NCI-H460 (cell line): ENCODE measurements around the gene MATN1.

DNA sequence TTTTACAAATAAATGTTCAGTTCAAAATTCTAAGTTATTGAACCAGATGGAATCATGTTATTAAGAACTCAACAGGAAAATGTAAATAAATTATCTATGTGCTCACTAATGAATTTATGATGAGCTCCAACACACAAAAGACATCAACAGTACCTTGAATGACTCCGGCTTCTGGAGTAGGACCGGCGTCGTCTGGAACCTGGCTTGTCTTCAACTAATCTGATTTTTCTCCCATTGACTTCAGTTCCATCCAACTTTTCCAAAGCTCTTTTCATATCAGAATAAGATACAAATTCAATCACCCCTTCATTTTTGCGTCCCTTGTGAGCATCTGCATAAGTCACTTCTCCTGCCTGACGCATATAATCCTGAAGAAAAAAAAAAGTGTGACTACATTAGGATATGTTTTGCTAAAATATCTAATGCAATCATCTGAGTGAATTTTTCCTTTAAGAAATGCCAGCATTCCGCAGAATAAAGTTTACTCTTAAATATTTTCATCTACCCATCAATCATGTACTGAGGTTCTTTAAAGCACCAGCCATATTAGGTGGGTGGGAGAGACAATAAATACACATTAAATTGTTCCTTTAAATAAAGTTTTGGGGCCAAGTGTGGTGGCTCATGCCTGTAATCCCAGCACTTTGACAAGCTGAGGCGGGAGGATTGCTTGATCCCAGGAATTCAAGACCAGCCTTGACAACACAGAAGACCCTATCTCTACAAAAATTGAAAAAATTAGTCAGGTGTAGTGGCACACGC, 27.0 kb downstream of the SRSF4 start:
RAMPAGE:
- cytosol, long total RNA = no peak
- long total RNA = no peak
- nucleus, long total RNA = no peak

GRCh38 chr1:29237123-29237886, 983 bp downstream of the PTPRU start:
RAMPAGE:
- cytosol, long total RNA = no peak
- long total RNA = no peak
- nucleus, long total RNA = no peak

GRCh38 chr1:29239149-29239779, 2.9 kb downstream of the PTPRU start:
RAMPAGE:
- cytosol, long total RNA = no peak
- long total RNA = no peak
- nucleus, long total RNA = no peak

GRCh38 chr1:29240340-29240998, 4.1 kb downstream of the PTPRU start:
RAMPAGE:
- cytosol, long total RNA = no peak
- long total RNA = no peak
- nucleus, long total RNA = no peak

RAMPAGE:
- cytosol, long total RNA = no peak
- long total RNA = no peak
- nucleus, long total RNA = no peak
Measured at GRCh38 chr1:29248984-29249963, 13.0 kb downstream of the PTPRU start.

RAMPAGE:
- cytosol, long total RNA = no peak
- long total RNA = no peak
- nucleus, long total RNA = no peak
Measured at GRCh38 chr1:29283214-29284319, 47.2 kb downstream of the PTPRU start.

DNA sequence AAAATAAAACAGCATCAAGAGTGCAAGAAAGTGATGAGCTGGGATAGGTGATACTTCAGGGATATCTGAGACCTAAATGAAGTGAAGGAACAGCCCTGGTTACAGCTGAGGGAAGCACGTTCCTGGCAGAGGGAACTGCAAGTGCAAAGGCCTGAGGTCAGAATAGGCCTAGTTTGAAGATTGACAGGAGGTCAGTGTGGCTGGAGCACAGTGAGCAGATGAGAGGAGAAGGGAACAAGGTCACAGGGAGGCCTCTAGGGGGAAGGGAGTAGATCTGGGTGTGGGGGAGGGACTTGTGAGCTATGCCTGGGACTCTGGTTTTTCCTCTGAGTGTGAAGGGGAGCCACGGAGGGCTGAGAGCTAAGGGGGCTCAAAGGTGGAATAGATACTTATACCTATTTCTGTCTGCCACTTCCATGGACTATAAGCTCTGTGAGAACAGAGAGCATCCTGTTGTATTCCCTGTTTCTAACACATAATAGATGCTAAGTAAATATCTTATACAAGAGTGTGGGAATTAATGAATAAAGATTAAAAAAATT, 736.4 kb downstream of the MATN1 start:
RAMPAGE:
- cytosol, long total RNA = no peak
- long total RNA = no peak
- nucleus, long total RNA = no peak

GRCh38 chr1:29991062-29991730, 732.2 kb downstream of the MATN1 start:
RAMPAGE:
- cytosol, long total RNA = no peak
- long total RNA = no peak
- nucleus, long total RNA = no peak

GRCh38 chr1:30009854-30010349, 713.5 kb downstream of the MATN1 start:
RAMPAGE:
- cytosol, long total RNA = no peak
- long total RNA = no peak
- nucleus, long total RNA = no peak

RAMPAGE:
- cytosol, long total RNA = no peak
- long total RNA = no peak
- nucleus, long total RNA = no peak
Measured at GRCh38 chr1:30380347-30380716, 343.1 kb downstream of the MATN1 start.

DNA sequence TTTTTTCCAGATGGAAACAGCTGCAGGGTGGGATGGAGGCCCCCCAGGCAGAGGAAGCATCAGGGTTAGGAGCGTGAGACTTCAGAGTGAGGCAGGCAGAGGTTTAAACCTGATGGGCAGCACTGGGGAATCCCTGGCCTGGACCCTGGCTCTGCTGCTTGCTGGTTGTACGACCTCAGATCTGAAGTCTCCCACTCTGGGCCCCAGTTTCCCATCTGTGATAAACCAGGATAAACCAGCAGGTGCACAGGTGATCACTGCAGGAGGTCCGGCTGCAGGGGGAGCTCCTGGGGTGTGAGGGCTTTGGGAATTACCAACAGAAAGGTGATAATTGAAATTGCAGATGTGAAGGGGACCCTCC, 237.7 kb downstream of the MATN1 start:
RAMPAGE:
- cytosol, long total RNA = no peak
- long total RNA = no peak
- nucleus, long total RNA = no peak

RAMPAGE:
- cytosol, long total RNA = no peak
- long total RNA = no peak
- nucleus, long total RNA = no peak
Measured at GRCh38 chr1:30675508-30676089, 47.8 kb downstream of the MATN1 start.

DNA sequence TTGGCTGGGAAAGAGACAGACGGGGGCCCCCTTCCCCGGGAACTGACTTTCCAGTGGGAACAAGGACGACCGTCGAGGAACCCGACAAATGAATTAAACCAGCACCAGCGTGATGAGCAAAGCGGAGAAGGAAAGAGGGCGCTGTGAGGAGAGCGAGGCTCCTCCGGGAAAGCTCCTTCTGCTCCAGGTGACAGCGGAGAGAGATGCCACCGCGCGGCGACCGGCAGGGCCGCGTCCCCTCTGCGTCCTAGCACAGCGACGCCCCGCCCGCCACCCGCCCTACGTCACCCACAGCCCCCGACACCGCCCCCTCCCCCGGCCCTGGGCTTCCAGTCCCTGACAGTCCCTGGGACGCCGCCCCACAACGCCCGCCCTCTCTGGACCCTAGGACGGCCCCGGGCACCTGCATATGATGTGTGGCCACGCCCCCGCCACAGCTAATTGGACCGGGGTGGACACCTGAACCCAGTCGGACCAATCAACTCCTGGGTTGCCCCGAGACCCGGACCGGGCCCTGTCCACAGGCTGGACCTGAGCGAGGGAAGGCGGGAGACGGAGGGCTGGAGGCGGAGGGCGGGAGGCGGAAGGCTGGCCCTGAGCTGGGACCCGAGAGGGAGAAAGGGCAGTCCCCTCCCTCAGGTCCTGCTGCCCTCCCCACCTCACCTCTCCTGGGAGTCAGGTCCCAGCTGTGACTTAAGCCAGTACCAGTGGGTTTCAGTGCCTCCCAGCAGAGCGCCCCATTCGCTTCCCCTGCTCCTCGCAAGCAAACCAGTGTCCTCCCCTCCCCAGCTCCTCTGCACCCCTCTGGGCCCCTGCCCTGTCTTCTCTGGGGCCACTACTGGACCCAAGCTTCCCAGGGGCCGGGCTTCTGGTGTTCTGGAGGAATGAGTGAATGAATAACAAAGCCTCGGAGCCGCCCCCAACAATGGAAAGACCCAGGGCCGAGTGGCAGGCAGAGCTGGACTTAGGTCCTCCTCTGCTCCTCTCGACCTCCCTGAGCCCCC, 38.0 kb downstream of the MATN1 start:
RAMPAGE:
- cytosol, long total RNA = no peak
- long total RNA = no peak
- nucleus, long total RNA = no peak

GRCh38 chr1:30723393-30723741, at the start of gene MATN1:
TSS of gene MATN1 (minus strand) at chr1:30723585.
RAMPAGE:
- cytosol, long total RNA = no peak
- long total RNA = no peak
- nucleus, long total RNA = no peak

RAMPAGE:
- cytosol, long total RNA = no peak
- long total RNA = no peak
- nucleus, long total RNA = no peak
Measured at GRCh38 chr1:30742290-30742901, 15.2 kb downstream of the LAPTM5 start.

DNA sequence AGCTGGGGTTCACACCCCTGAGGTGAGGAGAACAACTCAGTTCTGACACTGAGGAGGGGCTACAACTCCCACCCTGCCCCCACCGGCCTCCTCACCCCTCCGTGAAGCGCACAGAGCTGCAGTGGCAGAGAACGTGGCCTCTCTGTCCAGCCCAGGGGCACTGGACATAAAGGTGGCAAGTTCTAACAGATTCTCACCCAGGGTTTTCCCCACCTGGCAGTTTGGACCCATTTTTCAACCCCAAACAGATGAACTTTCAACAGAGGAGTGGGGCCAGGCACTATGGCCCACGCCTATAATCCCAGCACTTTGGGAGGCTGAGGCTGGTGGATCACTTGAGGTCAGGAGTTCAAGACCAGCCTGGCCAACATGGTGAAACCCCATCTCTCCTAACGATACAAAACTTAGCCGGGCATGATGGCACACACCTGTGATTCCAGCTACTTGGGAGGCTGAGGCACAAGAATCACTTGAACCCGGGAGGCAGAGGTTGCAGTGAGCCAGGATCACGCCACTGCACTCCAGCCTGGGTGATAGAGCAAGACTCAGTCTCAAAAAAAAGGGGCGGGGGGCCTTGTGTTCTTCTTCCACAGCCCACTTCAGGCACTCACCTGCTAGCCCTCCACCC, 6.3 kb downstream of the LAPTM5 start:
RAMPAGE:
- cytosol, long total RNA = no peak
- long total RNA = no peak
- nucleus, long total RNA = no peak

DNA sequence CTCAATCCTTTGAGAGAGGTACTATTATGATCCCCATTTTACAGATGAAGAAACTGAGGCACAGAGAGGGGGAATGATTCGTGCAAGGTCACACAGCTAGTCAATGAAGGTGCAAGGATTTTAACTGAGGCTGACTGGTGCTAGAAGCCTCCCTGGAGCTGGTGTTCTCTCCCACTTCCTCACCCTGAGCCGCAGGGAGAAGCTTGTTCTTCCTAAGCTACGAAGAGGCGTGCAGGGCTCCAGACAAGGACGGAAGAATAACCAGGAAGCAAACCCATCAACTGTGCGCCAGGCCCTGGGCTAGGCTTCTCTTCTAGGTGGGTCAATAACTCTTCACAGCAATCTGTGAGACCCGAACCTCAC, 695 bp upstream of the LAPTM5 start:
RAMPAGE:
- cytosol, long total RNA = no peak
- long total RNA = no peak
- nucleus, long total RNA = no peak

DNA sequence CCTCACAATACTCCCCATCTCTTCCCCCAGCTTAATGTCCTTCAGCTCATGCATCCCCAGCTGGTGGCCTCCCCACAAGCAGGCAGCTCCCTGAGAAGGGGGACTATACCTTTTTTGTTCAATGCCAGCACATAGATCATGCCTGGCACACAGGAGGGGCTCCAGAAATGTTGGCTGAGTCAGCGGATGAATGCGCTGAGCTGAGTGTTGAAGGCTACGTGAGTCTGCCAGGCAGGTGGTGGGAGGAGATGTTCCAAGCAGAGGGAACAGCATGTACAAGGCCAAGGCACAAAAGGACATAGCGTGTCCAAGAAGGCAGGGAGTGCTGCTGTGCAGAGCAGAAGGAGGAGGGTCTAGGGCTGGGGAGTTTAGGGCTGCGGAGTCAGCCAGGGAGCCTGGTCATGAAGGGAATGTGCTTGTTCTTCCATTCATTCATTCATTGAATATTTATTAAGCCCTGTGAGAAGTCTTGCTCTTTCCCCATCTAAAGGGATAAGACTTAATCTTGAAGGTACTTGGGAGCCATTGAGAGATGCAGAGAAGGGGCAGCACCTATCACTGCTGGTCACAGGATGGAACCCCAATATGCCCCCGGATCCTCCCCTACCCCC, 31.0 kb upstream of the LAPTM5 start:
RAMPAGE:
- cytosol, long total RNA = no peak
- long total RNA = no peak
- nucleus, long total RNA = no peak

DNA sequence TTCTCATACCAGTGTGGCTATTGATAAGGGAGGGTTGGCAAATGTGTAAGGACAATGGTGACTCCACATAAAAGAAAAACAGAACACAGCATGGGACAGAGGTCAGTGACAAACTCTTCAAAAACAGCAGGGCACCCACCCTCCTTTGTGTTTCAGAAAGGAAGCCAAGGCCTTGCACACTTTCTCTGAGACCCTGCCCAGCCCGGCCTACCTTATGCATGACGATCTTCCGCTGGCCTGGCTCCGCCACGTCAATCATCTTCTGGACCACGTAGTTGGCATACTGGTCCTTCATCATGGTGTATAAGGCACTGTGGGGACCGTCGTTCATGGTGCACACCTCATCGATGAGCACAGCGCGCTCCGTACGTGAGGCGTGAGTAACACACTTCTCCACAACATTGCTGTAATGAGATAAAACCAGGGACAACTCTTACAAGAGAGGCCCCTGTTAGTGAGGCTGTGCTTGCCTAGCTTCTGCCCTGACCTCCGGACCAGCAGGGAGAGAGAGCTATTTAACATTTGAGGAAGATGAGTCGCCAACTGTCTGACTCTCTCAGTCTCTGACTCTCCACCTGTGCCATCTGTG, 28.0 kb upstream of the SDC3 start:
RAMPAGE:
- cytosol, long total RNA = no peak
- long total RNA = no peak
- nucleus, long total RNA = no peak

DNA sequence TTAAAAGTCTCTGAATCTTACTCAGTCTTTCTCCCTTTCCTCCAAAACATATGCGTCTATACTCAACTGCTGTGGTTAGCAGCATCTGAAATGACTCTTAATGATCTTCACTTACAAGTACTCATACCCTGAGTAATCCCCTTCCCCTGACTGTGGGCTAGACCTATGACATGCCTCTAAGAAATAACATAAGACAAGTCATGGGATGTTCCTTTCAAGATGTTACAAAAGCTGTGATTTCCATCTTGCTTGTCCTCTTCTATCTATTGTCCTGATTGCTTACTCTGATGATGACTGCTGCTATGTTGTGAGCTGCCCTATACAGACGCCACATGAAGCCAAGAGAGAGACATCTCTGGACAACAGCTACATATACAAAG, 55.3 kb downstream of the PUM1 start:
RAMPAGE:
- cytosol, long total RNA = no peak
- long total RNA = no peak
- nucleus, long total RNA = no peak